HepG2 (cell line): ENCODE measurements around the gene SMPD2.

DNA sequence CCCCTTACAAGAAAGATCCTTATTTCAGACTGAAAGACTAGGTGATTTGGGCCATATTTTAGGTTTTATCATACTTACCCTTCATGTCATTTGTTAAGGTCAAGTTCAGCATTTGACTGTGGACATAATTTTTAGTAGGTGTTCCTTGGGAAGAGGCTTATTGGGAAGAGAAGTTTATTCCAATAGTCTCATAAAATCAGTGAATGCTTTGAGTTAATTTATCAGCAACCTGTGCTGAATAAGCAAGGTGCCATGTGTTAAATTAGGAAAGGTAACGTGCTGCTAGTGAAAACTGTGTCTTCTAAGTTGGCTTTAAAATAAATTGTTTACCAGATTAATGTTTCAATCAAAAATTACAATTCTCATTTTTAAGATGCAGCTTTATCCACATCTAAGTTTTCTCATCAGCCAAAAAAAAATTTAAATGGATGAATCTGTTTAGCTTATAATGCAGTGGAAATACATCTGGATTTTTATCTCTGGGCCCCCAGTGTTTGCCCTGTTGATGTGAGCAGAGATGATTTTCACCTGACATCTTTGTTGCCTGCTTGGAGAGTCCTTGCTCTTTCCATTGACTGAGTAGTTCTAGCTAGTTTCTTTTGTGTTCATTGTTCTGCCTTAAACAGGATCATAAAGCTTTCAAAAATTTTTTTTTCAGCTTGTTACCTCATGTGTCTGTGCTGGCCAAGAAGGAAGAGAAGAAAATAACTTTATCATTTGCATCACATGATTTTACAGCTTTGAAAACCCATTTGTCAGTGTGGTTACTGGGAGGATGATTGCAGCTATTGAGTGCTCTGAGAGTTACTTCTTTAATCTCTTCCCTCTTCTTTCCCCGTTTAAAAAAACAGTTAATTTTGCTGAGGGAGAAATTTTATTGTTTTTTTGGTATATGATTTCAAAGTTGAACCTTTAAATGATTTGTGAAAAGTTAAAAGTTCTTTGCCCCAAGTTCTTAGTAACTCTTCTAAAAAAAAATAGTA lies 15.8 kb downstream of the FOXO3 start:
- RRBS, 2 experiments, result no CpG with 5 or more reads among the region's 2 CpGs
CAGE:
- cytosol, long polyA minus RNA, result no peak
- cytosol, long polyA plus RNA, result no peak
- long polyA plus RNA, result no peak
- nucleus, long polyA minus RNA, result start-site peak on the plus strand centred at position 858 of the sequence, 45 bp wide, 19 reads
- nucleus, long polyA plus RNA, result no peak

DNA sequence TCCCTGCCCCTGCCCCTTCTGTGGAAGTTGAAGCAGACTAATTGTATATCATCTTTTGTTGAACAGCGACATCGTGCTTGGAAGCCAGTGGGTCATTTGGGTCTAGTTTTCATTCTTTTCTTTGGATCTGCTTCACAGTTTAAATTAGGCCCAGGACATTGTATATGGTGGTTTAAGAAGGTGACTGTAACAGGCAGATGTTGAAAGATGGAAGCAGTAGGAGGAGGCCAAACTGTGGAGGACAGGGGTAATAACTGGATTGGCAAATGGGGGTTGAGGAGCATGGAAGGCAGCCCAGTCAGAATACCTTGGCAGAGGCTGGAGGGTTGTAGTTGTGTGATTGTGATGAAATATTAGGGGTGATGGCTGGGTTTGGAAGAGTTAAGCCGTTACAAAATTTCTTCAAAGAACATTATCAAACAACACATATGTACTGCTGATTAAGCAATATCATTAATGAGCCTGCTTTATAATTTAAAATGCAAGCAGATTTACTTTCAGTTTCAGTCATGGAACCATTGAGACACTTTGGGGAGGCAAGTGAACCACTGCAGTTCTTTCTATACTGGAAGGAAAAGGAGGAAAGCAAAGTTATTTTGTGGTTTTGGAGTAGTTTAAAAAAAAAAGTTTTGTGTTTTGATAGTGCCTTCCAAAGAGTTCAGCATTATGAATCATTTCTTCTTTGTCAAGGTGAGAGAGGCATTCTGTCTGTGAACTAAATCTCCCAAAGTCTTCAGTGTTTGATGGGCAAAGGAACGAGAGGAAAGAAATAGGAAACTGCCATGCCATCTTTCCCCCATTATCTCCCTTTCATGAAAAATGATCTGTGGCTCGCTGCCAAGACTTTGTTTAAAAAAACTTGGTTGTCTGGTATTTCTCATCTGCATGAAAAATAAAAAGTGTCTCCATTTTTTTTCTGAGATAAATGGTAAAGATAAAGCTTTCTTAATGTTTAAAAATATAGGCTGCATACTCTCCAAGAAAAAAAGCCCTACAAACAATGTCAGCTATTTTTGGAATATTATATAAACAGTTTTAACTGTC lies 20.7 kb downstream of the FOXO3 start:
- RRBS, 2 experiments, result no CpG with 5 or more reads among the region's 5 CpGs
CAGE:
- cytosol, long polyA minus RNA, result no peak
- cytosol, long polyA plus RNA, result no peak
- long polyA plus RNA, result no peak
- nucleus, long polyA minus RNA, result no peak
- nucleus, long polyA plus RNA, result no peak

- RRBS, 2 experiments, result no CpG with 5 or more reads among the region's 5 CpGs
CAGE:
- cytosol, long polyA minus RNA, result no peak
- cytosol, long polyA plus RNA, result no peak
- long polyA plus RNA, result no peak
- nucleus, long polyA minus RNA, result start-site peak on the plus strand at chr6:108617708-108617929, 42 reads
- nucleus, long polyA plus RNA, result no peak
Measured at GRCh38 chr6:108617344-108617989, 56.8 kb downstream of the FOXO3 start.

GRCh38 chr6:108739111-108739519 lies 109.1 kb upstream of the ARMC2 start:
- RRBS, 2 experiments, result no CpG with 5 or more reads among the region's 6 CpGs
CAGE:
- cytosol, long polyA minus RNA, result no peak
- cytosol, long polyA plus RNA, result no peak
- long polyA plus RNA, result no peak
- nucleus, long polyA minus RNA, result no peak
- nucleus, long polyA plus RNA, result no peak

- RRBS, 2 experiments, result no CpG with 5 or more reads among the region's 26 CpGs
CAGE:
- cytosol, long polyA minus RNA, result no peak
- cytosol, long polyA plus RNA, result no peak
- long polyA plus RNA, result no peak
- nucleus, long polyA minus RNA, result no peak
- nucleus, long polyA plus RNA, result no peak
Measured at GRCh38 chr6:108838077-108838726, 10.0 kb upstream of the ARMC2 start.

- RRBS, 2 experiments, result no CpG with 5 or more reads among the region's 7 CpGs
CAGE:
- cytosol, long polyA minus RNA, result no peak
- cytosol, long polyA plus RNA, result no peak
- long polyA plus RNA, result no peak
- nucleus, long polyA minus RNA, result no peak
- nucleus, long polyA plus RNA, result no peak
Measured at GRCh38 chr6:108951255-108951707, 103.1 kb downstream of the ARMC2 start.

- RRBS, 2 experiments, result no CpG with 5 or more reads among the region's 24 CpGs
CAGE:
- cytosol, long polyA minus RNA, result no peak
- cytosol, long polyA plus RNA, result no peak
- long polyA plus RNA, result no peak
- nucleus, long polyA minus RNA, result no peak
- nucleus, long polyA plus RNA, result no peak
Measured at GRCh38 chr6:109236349-109237522, 141.4 kb downstream of the CEP57L1 start.

DNA sequence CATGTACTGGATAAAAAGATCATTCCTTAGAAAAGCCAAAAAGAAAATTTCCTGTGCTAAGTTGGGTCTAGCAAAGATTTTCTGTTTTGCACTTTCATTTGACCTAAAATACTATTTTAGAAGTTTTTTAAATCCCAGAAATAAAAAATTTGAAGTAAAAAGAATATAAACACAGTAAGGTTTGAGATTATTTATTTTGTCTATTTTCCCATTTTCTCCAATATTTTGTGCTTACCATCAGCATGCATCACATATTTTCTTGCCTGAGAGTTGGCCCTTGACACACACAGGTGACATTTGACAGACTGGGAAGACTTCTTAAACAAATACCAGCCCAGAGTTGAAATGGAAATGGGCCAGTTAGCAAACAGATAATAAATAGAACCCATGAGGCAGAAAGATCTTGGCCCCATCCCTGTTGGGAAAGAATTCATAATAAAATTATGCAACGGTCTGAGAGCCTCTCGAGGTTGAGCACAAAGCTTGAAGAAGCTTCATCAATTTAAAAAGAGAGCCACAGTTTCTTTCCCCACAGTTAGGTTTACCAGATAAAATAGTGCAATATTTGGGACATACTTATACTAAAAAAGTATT lies 130.1 kb downstream of the CD164 start:
- RRBS, 2 experiments, result no CpG with 5 or more reads among the region's 2 CpGs
CAGE:
- cytosol, long polyA minus RNA, result no peak
- cytosol, long polyA plus RNA, result no peak
- long polyA plus RNA, result no peak
- nucleus, long polyA minus RNA, result no peak
- nucleus, long polyA plus RNA, result no peak

GRCh38 chr6:109382698-109382935 lies 350 bp upstream of the CD164 start:
- RRBS, 2 experiments, result no CpG with 5 or more reads among the region's 18 CpGs
CAGE:
- cytosol, long polyA minus RNA, result no peak
- cytosol, long polyA plus RNA, result no peak
- long polyA plus RNA, result no peak
- nucleus, long polyA minus RNA, result no peak
- nucleus, long polyA plus RNA, result no peak

DNA sequence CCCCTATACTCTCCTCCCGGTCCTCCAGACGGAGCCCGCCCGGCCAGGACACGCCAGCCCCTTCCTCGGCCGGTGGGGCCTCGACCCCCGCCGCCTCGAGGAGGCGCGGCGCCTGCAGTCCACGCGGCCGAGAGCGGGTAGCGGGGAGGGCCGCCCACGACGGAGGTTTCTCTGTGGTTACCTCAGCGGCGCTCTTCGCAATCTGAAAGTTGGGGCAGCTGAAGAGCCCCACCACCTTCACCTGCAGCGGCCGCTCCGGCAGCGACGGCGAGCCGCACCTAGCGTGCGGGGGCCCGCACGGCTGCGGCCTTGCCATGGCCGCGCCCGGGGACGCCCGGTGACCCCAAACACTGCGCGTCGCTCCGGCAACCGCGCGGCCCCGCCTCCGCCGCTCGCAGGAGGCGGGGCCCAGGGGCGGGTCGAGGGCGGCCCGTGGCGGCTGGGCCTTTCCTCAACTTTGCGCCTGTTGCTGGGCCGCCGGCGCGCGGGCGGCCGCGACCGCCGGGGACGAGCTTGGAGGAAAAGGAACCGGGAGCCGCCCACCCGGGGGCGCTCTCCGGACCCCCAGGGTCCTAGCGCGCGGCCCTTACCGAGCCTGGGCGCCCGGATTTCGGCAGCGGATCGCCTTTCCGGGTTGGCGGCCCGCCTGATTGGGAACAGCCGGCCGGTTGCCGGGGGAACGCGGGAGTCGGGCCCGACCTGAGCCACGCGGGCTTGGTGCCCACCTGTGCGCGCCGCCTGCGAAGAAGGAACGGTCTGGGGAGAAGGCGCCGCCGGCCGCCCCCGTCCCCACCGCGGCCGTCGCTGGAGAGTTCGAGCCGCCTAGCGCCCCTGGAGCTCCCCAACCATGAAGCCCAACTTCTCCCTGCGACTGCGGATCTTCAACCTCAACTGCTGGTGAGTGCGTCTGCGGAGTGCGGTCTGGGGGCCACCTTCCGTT lies at the start of gene SMPD2:
Gene SMPD2 (plus strand): TSS at position 450 of the 940 bp plus-strand sequence.
- RRBS, 2 experiments, result under 1 to 2% methylated on average over 25 of the region's 120 CpGs
CAGE:
- cytosol, long polyA minus RNA, result start-site peak on the plus strand centred at position 452 of the sequence, 5 bp wide, 10 reads; start-site peak on the plus strand centred at position 586 of the sequence, 62 bp wide, 34 reads
- cytosol, long polyA plus RNA, result no peak
- long polyA plus RNA, result start-site peak on the plus strand centred at position 528 of the sequence, 209 bp wide, 45 and 35 reads in 2 replicates
- nucleus, long polyA minus RNA, result no peak
- nucleus, long polyA plus RNA, result no peak

GRCh38 chr6:109448977-109449449 lies 6.6 kb downstream of the MICAL1 start:
- RRBS, 2 experiments, result 97 to 99% methylated on average over 3 of the region's 11 CpGs
CAGE:
- cytosol, long polyA minus RNA, result no peak
- cytosol, long polyA plus RNA, result no peak
- long polyA plus RNA, result no peak
- nucleus, long polyA minus RNA, result no peak
- nucleus, long polyA plus RNA, result no peak

- RRBS, 2 experiments, result no CpG with 5 or more reads among the region's 11 CpGs
CAGE:
- cytosol, long polyA minus RNA, result no peak
- cytosol, long polyA plus RNA, result no peak
- long polyA plus RNA, result no peak
- nucleus, long polyA minus RNA, result no peak
- nucleus, long polyA plus RNA, result no peak
Measured at GRCh38 chr6:109450248-109450721, 5.3 kb downstream of the MICAL1 start.

- RRBS, 2 experiments, result 0% methylated on average over 1 of the region's 29 CpGs; no CpG with 5 or more reads in 1 of the 2 experiments
CAGE:
- cytosol, long polyA minus RNA, result no peak
- cytosol, long polyA plus RNA, result no peak
- long polyA plus RNA, result no peak
- nucleus, long polyA minus RNA, result no peak
- nucleus, long polyA plus RNA, result no peak
Measured at GRCh38 chr6:109453812-109455007, 1.4 kb downstream of the MICAL1 start.

GRCh38 chr6:109456562-109457798 lies 1.4 kb upstream of the MICAL1 start:
- RRBS, 2 experiments, result no CpG with 5 or more reads among the region's 27 CpGs
CAGE:
- cytosol, long polyA minus RNA, result no peak
- cytosol, long polyA plus RNA, result no peak
- long polyA plus RNA, result no peak
- nucleus, long polyA minus RNA, result no peak
- nucleus, long polyA plus RNA, result no peak

DNA sequence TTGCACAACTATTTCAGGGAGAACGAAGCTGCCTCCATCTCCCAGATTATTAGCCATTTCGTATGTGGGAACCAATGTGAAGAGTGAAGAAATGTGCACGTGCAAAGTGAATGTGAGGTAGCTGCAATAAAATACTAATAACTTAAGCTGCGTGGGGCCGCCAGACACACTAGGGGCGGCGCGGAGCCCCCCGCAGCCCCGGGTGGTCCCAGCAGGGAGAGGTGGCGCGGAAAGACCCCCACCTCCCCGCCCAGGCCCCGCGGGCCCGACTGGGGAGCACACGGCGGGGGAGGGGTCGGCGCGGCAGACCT lies 322 bp downstream of the ZBTB24 start:
- RRBS, 2 experiments, result no CpG with 5 or more reads among the region's 21 CpGs
CAGE:
- cytosol, long polyA minus RNA, result no peak
- cytosol, long polyA plus RNA, result no peak
- long polyA plus RNA, result no peak
- nucleus, long polyA minus RNA, result no peak
- nucleus, long polyA plus RNA, result no peak

- RRBS, 2 experiments, result no CpG with 5 or more reads among the region's 2 CpGs
CAGE:
- cytosol, long polyA minus RNA, result no peak
- cytosol, long polyA plus RNA, result no peak
- long polyA plus RNA, result no peak
- nucleus, long polyA minus RNA, result no peak
- nucleus, long polyA plus RNA, result no peak
Measured at GRCh38 chr6:109563668-109564402, 80.8 kb upstream of the ZBTB24 start.

DNA sequence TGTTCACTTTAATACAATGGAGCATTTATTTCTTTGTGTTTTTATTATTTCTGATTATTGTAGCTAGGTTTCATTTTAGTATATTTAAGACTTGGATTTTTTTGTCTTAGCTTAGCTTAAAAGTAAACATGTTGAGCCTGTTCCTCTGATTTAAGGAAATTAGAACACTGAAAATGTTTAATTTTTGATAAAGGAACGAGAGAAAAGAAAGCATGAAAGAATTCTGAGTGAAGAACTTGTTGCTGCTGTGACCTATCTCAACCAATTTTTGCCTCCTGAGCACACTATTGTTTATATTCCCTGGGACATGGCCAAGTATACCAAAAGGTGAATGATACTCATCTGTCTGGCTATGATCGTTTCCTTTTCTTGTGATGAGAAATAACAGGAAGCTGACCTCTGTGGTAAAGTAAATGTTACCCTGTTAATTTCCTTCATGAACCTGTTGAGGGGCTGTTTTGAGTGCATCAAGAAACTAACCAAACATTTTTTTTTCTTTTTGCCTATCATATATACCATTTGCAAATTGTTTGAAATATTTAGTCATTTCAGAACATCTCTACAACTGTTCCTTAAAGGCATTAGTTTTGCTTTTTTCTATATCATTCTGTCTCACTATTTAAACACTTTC lies 69.1 kb downstream of the FIG4 start:
- RRBS, 2 experiments, result no CpG with 5 or more reads among the region's 2 CpGs
CAGE:
- cytosol, long polyA minus RNA, result no peak
- cytosol, long polyA plus RNA, result no peak
- long polyA plus RNA, result no peak
- nucleus, long polyA minus RNA, result no peak
- nucleus, long polyA plus RNA, result no peak

GRCh38 chr6:110039409-110039942 lies 61.4 kb downstream of the GPR6 start:
- RRBS, 2 experiments, result no CpG with 5 or more reads among the region's 7 CpGs
CAGE:
- cytosol, long polyA minus RNA, result no peak
- cytosol, long polyA plus RNA, result no peak
- long polyA plus RNA, result no peak
- nucleus, long polyA minus RNA, result no peak
- nucleus, long polyA plus RNA, result no peak

GRCh38 chr6:110355171-110355433 lies 3.0 kb downstream of the METTL24 start:
- RRBS, 2 experiments, result no CpG with 5 or more reads among the region's 1 CpG
CAGE:
- cytosol, long polyA minus RNA, result no peak
- cytosol, long polyA plus RNA, result no peak
- long polyA plus RNA, result no peak
- nucleus, long polyA minus RNA, result no peak
- nucleus, long polyA plus RNA, result no peak

DNA sequence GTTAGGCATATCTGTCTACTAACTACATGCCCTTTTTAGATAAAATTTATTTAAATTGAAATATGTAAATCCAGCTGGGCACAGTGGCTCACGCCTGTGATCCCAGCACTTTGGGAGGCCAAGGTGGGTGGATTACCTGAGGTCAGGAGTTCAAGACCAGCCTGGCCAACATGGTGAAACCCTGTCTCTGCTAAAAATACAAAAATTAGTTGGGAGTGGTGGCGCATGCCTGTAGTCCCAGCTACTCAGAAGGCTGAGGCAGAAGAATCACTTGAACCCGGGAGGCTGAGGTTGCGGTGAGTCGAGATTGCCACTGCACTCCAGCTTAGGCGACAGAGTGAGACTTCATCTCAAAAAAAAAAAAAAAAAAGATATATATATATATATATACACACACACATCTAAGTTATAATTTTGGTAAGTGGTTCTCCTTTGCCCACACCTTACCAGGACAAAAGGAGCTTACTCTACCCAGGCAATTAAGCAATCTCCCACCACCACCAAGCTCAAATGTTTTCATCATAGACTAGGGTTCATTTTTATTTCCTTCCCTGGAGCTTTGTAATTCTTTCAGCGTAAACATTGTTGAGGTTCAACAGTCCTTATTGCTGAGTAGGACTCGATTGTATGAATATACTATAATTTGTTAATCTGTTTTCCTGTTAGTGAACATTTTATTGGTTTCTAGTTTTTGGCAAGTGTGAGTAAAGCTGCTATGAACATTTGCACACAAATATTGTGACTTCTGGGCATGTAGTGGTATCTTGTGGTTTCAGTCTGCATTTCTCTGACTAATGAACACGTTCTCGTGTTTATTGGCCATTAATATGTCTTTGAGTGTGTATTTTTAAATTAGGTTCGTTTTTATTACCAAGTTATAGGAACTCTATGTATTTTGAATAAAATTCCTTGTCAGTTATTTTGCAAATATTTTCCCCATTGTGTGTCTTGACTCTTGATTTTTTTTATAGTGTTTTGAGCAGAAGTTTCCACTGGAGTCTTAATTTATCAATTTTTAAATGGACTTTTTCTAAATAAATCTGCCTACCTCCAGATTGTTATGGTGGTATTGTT lies 23.6 kb downstream of the AMD1 start:
- RRBS, 2 experiments, result no CpG with 5 or more reads among the region's 11 CpGs
CAGE:
- cytosol, long polyA minus RNA, result no peak
- cytosol, long polyA plus RNA, result no peak
- long polyA plus RNA, result no peak
- nucleus, long polyA minus RNA, result no peak
- nucleus, long polyA plus RNA, result no peak